HGPS cell (cell line): ENCODE results near the genes OR10J5 and KCNJ10.

DNA sequence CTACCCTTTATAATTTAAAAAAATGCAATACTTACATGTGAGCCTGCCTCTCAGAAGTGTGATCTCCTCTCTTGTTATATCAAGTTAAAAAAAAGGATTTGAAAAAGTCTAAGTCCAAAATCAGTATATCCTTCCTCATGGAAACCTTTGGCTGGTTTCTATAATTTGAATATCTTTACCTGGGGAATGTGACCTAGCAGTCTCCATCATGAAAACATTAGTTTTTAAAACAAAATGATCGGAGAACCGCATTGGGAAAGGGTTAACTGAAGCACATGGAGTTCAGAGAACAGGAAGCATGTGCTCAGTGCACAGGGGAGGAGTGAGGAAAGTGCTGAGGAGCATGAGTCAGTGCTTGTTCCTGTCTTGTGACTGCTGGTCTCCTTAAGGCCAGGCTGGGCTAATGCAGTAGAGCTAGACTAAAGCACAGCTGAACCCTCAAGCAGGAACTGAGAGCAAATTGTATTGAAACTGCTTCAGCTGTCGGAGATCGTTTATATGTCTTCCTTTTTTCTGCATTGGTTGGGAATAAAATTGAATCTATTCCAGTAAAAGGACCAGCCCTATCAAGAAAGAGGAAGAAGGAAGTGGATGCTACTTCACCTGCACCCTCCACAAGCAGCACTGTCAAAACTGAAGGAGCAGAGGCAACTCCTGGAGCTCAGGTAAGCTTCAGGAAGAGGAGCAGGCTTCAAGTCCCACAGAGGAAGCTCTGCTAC, 5.8 kb downstream of the IFI16 start:
- RRBS: no CpG with 5 or more reads among the region's 4 CpGs

GRCh38 chr1:159018138-159018766, 8.5 kb downstream of the IFI16 start:
- RRBS: no CpG with 5 or more reads among the region's 4 CpGs

GRCh38 chr1:159141861-159142362, 29.5 kb upstream of the CADM3 start:
- RRBS: no CpG with 5 or more reads among the region's 7 CpGs

DNA sequence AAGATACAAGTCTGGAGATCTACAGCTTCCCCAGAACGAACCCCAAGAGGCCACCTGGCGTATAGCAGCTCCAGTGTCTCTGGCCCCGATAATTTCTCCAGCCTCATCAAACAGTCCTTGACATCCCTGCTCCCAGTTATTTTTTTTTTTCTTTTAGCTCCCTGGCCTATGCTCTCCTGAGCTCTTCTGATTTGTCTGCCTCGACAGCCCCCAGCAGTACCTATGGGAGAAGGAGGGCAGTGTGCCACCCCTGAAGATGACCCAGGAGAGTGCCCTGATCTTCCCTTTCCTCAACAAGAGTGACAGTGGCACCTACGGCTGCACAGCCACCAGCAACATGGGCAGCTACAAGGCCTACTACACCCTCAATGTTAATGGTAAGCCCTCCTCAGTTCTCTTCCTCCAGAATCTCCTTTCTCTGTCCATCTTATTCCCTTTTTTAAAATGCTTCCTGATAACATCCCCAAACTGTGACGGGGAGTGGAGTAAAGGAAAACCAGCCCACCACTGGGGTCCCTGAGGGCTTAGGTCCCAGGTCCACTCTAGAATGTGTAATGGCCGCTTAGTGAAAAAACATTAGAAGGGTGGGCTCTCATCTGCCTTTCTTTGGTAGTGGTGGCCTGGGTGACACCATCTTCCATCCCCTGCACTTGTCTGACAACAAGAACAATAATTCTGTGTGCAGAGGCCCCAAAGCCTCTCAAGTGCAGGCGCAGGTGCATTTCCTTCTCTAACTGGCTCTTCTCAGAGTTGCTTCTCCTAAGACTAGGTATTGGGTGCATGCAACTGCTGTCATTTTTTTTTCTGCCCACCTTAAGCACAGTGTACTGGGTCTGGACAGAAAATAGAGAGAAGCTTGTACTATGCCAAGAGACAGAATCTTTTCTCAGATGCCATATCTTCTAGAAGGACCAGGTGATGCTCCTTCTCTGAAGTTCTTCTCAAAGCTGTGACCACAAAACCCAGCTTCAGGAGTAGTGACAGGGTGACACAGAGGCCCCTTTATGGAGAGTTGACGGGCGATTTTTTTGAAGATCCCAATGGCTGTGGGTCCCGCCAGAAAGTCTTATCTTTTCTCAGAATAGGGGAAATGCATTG, 7.6 kb upstream of the ACKR1 start:
- RRBS: no CpG with 5 or more reads among the region's 11 CpGs

- RRBS: no CpG with 5 or more reads among the region's 2 CpGs
These were observed at the start of gene OR10J5 for GRCh38 chr1:159535716-159536160. TSS of gene OR10J5 (minus strand) at chr1:159536007.

- RRBS: no CpG with 5 or more reads among the region's 8 CpGs
These were observed 10.7 kb downstream of the APCS start for GRCh38 chr1:159598113-159599034.

DNA sequence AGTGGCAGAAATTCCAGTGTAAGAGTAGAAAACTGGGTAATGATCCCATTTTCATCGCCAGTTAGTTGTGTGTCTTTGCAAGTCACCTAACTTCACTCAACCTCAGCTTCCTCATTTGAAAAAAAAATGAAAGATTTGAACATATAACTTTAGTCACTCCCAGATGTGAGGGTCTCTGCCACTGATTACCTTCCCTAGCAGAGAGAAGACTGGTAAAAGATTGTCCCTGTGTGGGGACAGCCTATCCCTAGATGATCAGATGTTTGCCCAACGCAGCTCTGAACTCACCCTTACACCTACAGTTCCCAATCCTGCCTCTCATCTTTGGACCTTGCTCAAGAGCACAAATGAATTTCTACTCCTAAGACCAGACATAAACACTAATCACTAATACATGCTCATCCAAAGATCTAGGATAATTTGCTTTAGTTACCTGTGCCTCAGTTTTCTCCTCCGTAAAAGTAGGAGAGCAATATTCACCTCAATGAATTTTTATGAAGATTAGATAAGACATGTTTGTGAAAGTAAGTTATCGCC, 25.2 kb upstream of the DUSP23 start:
- RRBS: no CpG with 5 or more reads among the region's 4 CpGs

- RRBS: no CpG with 5 or more reads among the region's 9 CpGs
These were observed 5.2 kb upstream of the VSIG8 start for GRCh38 chr1:159867609-159868155.

DNA sequence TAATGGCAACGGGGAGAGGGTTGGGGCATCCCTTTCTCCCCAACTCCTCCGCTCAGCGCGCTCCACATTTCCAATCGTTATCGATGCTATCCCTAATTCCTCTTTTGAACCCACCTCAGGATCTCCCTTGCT, 275 bp downstream of the CFAP45 start:
- RRBS: no CpG with 5 or more reads among the region's 6 CpGs

DNA sequence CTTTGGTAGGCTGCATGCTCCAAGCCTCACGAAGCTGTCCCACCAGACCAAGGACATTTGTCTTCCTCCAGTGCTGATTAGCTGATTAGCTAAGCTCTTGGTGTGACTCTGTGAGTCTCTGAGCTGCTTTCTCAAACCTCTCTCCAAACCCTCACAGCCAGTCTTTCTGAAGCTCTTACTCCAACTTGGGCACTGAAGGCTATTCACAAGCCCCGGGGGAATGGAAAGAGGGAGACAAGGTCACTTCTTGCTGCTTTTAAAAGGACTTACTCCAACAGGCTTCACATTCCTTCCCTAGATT, 897 bp upstream of the CFAP45 start:
- RRBS: no CpG with 5 or more reads among the region's 2 CpGs

- RRBS: 92% methylated on average over 5 of the region's 9 CpGs
These were observed 9.2 kb upstream of the TAGLN2 start for GRCh38 chr1:159934438-159934948.

GRCh38 chr1:160069980-160070768, at the start of gene KCNJ10:
TSS of gene KCNJ10 (minus strand) at chr1:160070160.
- RRBS: 6% methylated on average over 3 of the region's 58 CpGs

DNA sequence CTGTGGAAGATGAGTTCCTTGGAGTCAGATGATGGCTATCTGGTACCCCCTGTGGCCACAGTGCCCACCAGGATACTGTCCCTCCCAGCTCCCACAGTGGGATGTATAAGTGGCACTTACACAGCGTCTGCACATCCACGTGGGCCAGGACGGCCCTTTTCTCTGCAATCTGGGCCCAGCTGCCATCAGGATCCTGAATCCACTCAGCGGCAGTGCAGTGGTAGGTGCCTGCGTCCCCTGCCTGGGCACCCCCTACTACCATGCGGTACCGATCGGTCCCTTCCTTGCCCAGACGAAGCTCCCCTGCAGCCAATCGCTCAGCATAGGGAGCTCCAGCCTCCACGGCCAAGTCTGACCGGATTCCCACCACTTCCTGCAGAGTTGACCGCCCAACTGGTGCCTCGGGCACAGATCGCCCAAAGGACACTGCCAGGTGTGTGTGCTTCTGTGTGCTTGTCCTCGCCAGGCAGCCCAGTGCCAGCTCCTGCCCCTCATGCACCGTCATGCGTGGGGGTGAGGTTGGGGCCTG, 4.8 kb downstream of the IGSF8 start:
- RRBS: no CpG with 5 or more reads among the region's 18 CpGs

DNA sequence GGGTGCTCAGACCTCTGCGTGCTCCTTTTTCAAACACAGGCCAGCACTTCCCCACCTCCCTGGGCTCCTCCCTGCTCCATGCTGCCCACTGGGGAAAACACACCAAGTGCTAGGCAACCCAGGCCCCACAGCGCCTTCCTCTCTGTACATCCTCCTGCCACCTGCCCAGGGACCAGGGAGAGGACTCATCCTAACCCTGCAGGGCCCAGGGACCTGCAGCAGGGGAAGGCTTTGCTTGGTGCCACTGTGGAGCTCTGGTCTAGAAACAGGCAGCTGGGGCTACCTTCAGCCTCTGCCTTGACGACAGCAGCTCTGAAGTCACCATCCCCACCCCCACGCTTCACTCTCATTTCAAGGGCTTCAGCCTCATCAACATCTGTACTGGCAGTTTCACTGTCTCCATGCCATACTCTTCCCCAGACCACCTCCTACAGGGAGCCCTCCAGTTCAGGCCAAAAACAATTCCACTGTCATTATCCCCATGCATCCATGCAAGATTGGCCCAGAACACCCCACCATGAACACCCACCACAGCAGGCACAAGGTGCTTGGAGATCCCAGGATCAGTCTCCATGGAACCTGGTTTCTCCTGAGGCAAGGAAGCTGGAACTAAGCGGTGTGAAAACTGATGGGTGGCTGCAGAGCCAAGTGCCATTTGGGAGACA, 1.1 kb downstream of the IGSF8 start:
- RRBS: no CpG with 5 or more reads among the region's 5 CpGs

DNA sequence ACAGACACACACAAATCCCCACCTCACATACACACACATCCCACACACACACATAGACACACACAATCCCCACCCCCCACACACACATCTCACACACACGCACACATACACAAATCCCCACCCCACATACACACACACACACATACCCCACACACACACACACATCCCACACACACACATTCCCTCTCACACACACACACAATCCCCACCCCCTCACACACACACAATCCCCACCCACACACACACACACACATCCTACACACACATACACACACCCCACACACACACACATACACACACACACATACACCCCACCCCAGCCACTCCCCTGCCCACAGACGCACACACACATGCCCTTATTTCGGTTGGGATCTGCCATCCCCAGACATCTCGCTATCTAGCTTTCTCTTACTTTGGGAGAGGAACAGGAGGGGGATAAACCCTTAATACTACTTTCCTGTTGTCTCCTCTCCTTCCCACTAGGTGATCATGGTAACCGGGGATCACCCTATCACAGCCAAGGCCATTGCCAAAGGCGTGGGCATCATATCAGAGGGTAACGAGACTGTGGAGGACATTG, 17.3 kb upstream of the ATP1A4 start:
- RRBS: 74% methylated on average over 1 of the region's 7 CpGs

DNA sequence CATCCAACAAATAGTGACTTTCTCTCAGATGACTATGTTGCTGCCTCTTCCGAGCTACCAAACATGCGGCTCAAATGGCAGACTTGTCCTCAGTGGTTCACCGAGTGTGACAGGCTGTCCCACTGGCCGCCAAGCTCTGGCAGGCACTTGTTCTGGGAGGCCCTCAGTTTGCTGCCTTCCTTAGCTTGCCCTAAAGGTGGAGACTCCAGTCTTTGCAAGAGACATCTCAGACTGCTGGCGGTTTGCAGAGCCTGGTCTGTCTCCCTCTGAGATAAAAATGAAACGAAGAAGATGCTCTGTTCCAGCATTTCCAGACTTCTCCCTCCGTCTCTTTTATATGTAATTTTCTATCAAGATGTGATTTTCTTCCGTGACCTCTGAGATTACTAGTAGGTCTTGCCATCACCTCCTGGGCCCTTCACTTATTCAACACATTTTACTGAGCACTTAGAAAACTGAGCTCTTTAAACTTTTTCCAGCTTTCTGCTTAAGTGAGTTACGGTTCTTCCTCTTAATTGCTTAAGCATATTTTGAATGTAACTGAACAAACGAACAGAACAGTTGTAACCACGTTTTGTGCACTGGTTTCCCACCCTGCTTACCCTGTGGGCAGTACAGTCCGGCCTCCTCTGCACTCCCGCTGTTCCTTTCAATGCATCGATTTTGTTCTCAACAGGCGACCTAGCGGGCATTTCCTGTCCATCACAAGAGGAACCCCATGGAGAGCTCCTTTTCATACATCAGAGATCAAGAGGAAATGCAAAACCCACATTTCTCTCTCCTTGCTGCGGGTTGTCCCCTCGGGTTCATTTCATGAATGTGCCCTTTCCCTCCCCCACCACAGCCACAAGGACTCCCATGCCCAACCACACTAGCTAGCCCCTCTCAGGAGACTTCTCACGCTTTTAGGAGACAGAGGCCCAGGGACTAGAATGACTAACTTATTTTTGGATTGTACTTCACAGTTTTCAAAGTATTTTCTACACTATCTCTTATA, 17.9 kb downstream of the ATP1A4 start:
- RRBS: no CpG with 5 or more reads among the region's 19 CpGs

- RRBS: no CpG with 5 or more reads among the region's 1 CpG
These were observed 29.3 kb downstream of the VANGL2 start for GRCh38 chr1:160429657-160430125.

DNA sequence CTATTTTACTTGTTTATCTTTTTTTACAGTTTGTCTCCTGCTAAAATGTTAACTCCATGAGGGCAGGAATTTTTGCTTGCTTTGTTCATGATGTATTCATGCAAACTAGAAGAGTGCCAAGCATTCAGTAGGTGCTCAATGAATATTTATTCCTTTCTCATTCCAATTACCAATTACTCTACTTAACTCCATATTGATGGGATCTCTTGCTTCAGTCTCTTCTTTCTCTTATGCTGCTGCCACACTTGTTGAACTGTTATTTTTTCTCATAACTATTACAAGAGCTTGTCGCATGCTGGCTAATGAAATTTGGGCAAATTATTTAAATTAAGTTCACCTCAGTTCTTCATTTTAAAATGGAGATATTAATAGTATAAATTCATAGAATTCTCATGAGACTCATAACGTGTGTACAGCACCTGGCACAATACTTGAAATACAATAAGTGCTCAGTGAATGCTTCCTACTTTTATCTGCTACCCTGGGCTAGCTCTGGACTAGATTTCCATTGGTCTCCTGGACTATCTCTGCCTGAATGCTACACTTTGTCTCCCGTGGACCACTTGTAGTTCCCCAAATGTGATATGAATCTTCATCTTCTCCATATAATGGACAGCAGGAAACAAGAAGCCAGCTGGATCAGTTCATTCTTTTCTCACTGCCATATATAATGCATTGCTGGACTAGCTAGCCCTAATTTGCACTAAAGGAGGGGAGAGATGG, 993 bp downstream of the SLAMF6 start:
- RRBS: no CpG with 5 or more reads among the region's 3 CpGs

DNA sequence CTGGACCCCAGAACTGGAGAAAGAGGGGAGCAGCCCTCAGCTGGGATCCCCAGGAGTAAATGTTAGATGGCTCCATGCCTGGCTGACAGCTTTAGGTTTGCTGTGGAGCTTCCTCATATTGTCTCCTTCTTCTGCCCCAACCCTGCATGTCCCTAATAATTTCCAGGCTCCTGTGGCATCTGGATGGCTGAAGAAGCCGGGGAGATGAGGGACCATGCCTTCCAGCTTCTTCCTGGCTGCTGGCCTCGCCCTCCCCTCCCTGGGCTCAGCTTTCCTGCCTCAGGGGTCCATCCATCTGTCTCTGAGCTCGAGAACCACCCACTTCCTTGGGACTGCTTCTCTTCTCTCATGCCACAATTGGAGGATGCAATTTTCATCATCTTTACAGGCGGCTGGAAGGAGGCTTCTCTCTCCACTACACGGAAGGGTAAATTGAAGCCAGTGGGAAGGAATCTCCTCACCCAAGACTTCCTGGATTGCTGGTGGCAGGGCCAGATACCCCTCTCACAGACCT, 705 bp downstream of the CD244 start:
- RRBS: no CpG with 5 or more reads among the region's 5 CpGs